Peritoneum (tissue), 1 donor: Measurements from ENCODE around the gene DDC.

DNA sequence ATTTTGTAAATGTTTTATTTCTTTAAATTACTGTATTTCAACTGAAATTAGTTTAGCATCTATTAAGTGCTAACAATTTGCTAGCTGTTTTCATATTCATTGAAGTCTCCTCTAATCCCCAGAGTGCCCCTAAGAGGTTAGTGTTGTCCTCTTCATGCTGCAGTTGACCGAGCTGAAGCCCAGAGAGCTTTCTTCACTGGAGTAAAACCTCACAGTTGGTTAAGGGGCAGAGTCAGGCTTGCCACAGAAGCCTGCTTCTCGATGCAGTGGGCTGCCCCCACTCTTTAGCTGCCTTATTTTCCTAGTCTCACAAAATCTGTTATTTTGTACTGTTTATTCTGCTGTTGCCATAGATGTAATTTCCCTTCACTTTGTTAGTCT lies 53.6 kb downstream of the SPATA48 start:
- PRO-cap, result no peak

DNA sequence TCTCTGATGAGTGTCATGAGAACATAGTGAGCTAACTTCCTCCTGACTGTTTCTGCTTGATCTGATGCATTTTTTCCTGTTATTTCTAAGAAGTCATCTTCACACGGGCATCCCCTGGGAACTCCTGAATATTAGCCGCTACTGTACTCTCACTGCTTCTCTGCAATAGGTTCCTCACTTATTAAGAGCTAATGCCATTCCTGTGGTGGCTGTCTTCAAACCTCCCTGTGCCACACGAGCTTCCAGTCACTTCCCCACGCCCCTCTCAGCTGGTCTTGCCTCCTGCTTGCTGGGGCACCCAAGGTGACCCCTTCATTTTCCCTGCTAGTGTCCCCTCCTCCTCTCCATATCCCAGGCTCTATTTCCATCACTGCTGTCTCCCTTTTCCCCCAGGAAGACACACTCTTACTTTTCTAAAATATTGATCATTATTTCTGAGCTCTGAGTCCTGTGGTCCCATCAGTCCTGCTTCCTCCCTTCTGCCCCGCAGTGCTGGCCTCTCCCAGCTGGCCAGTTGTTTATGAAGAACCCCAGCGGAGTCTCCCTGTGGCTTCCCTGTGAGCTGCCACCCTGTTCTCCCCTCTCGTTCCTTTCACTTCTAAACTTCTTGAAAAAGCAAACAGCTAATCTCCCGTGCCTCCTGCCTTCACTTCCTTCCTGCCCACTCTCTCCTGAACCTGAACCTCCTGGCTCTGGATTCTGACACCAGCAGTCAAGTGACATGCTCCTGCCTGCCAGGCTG lies 60.8 kb downstream of the SPATA48 start:
- PRO-cap, result no peak

GRCh38 chr7:50305373-50306118 lies 1.0 kb downstream of the IKZF1 start:
- PRO-cap, result no peak

GRCh38 chr7:50351108-50351795 lies 46.7 kb downstream of the IKZF1 start:
- PRO-cap, result no peak

DNA sequence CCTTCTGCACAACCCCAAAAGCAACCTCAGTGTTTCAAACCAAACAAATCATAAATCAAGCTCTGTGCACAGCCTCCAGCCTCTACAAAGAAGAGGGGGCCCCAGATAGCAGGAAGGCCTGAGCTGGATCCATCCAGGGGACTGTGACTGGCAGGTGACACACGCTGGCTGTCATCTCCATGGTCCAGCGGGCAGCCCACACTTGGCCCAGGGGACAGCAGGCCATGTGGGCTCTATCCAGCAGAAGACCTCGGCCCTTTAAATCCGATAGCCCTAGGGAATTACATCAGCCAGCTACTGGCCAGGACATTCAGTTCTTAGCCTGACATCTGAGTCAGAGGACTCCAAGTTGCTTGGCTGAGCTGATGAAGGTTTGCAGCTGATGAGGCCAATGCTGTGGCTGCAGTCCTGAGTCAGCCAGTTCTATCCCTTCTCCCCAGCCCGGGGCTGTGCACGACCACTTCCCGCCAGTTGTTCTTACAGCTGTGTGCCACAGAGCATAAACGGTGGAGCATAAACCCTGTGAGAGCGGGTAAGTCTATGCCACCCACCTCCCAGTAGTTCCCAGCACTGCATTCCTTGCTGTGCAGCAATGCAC lies 52.1 kb upstream of the FIGNL1 start:
- PRO-cap, result no peak

GRCh38 chr7:50560815-50561292 lies 4.4 kb downstream of the DDC start:
- PRO-cap, result no peak

DNA sequence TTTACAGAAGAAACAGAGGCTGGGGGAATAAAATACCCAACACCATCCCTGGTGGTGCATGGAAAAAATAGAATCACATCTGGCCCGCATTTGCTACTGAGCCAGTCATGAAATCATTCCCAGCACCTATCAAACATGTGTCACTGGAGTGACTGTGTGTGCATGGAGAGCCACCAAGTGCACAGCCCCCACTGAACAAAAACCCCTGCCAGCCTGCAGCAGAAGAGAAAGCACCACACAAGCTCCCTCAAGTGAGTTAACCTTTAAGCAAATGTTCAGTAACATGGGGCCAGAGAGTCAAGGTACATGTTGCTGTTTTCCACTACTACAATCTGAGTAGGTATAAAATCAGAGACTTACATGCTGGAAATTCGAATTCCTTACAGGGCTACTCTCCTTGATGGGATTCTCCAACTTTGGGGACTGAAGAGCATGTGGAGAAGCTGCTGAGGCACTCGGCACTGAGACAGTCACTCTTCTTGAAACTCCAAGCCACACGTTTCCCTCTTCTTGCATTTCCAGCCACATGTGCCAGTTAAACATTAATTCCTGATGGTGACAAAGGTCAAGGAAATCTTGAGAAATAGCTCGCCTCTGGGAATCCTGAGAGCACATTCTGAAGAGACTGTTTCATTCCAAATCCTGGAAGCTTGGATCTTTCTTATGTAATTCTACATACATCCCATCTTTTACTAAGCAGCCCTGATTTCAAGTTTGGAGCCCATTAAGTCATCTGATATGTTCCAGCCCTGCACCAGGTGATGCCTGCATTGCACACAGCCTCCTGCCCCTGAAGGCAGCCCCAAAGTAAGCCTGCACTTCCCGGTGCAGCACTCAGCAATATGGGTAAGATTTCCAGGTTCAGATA lies at the start of gene DDC:
DDC (minus strand) TSS at position 481 of the 868 bp plus-strand sequence.
- PRO-cap, result no peak

- PRO-cap, result no peak
These were observed 92.3 kb upstream of the DDC start for GRCh38 chr7:50657209-50658279.

DNA sequence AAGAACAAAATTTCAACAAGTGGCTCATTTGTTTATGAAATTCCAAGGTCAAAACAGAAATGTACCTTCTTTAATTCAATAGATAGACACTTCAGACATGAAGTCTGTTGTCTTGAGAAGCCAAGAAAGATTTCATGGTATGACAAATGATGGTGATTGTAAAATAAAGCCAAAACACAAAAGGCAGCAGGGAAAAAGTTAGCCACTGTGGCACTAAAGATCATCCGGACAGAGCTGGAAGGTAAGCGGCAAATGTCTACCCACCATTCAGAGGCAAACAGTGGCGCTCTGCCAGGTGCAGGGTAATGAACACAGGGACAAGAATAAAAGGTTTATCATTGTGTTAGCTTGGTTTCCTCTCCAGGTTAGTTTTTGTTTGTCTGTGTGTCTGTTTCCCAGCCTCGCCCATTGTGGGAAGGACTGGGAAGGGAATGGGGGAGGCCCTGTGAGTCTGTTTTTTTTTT lies 74.4 kb downstream of the GRB10 start:
- PRO-cap, result no peak

DNA sequence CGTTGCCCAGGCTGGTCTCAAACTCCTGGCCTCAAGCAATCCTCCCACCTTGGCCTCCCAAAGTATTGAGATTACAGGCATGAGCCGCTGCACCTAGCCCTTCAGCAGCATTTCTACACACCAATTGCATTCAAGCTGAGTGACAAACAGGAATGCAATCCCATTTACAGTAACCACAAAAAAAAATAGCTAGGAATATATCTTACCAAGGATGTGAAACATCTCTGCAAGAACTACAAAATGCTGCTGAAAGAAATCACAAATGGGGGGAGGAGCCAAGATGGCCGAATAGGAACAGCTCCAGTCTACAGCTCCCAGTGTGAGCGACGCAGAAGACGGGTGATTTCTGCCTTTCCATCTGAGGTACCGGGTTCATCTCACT lies 115.9 kb upstream of the GRB10 start:
- PRO-cap, result no peak

GRCh38 chr7:51141392-51141966 lies 175.1 kb downstream of the COBL start:
- PRO-cap, result no peak

DNA sequence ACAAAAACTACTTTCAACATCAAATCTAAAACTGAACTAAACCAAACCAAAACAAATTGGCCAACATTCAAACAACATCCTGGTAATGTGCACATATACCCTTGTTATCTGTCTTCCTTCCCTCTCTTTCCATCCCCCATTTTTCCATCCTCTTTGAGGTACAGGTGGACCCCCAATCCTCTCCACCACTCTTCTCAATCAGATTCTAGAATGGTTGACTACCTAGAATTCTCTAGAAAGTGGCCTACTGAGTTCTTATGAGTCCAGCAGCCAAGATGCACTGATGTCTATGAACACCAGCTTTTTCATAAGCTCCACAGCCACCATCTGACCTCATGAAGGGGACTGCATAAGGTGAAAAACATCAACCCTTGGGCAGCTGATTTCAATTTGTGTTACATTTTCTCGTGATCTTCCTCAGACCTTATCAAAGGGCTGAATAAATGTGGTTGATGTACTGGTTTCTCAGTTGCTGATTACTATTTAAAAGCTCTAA lies 62.1 kb downstream of the COBL start:
- PRO-cap, result no peak

DNA sequence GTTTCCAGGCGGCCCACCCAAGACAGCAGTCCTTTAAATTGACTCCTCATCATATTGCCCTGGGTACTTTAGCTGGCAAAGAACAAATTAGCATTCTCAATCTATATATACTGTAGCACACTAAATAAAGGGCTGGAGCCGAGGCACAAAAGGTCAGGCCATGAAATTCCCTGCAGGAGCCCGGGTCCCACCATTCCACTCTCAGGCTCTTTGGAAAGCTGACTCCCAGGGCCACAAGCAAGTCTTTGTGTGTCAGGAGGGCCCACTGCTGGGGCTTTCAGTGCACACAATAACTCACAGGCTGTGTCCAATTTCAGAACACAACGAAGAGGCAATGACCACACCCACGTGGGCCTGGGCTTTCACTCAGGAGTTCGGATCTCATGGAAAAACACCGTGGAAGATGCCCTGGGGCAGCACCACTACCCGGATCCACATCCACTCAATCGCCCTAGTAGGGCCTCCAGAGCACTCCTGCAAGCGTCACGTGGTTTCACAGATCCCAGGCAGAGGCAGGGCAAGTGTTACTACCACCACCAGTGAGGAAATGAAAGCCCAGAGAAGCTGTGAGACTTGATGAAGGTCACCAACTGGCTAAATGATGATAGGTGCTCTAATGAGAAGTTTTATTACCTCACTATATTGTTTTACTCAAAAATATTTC lies 60.3 kb downstream of the COBL start:
- PRO-cap, result no peak

DNA sequence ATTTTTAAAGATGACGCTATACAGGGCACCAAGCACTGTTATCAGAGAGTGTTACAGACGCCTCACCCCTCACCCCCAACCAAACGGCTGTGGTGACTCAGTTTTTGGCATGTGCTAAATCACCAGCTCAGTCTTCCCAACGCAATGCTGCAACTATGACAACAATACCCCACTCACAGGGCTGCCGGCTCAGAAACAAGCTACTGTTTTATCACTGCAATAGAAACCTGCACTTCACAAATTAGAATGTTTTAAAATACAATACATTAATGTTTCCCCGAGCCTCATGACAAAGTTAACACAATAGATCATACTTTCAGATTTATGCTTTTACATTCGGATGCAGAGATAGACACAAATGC lies 13.8 kb downstream of the COBL start:
- PRO-cap, result no peak

GRCh38 chr7:52273639-52274171 lies 761.7 kb upstream of the POM121L12 start:
- PRO-cap, result no peak

- PRO-cap, result no peak
These were observed 2.7 kb downstream of the VSTM2A start for GRCh38 chr7:54544658-54545513.

DNA sequence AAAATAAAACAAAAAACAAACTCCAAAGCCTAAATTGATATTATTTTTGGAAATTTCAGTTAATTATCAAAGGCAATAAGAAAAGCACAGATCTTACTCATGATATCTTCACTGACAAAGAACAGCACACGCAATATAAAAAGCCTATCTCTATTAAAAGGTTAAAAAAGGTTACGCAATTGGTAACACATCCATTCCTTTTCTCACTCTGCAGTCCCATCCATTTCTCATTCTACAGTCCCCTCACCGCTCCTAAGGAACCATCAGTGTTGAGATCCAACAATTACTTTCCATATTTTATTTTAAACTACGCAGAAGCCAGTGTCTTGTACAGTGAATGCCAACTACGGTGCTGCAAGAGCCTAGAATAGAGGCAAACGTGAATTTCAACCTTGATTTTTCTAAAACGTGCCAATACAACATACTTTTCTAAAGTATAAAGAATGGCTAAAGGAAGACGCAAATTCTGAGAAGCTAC lies 1.2 kb downstream of the SEC61G start:
- PRO-cap, result unidirectional peak, plus-strand start at position 230 of the sequence

GRCh38 chr7:54888205-54889136 lies 129.5 kb upstream of the SEC61G start:
- PRO-cap, result no peak

DNA sequence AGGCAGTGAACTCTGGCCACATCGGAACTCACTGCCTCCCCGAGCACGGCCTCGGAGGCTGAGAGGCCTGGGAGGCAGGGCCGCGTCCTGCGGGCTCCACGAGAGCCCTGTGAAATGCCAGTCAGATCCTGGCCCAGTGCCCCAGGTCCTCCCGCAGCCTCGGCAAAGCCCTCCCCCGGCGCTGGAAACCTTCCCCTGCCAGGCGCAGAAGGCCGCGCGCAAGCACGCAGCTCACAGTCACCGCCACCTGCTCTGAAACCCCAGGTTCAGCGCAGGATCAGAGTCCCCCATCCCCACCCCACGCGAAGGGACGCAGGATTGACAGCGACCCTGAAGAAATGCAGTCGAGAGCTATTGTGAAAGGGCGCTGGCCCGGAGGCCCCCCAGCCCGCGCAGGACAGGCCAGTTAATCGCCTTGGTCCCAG lies 13.6 kb upstream of the EGFR start:
- PRO-cap, result no peak

GRCh38 chr7:55017489-55018087 lies 1.2 kb upstream of the EGFR start:
- PRO-cap, result no peak